Lower leg skin (tissue), 2 donors: Measurements from ENCODE around the gene C6orf163.

- PRO-cap = no peak
- RAMPAGE, long total RNA, 2 experiments = no peak in any of the 2 experiments
These were observed 21.3 kb downstream of the NT5E start for GRCh38 chr6:85471113-85471745.

DNA sequence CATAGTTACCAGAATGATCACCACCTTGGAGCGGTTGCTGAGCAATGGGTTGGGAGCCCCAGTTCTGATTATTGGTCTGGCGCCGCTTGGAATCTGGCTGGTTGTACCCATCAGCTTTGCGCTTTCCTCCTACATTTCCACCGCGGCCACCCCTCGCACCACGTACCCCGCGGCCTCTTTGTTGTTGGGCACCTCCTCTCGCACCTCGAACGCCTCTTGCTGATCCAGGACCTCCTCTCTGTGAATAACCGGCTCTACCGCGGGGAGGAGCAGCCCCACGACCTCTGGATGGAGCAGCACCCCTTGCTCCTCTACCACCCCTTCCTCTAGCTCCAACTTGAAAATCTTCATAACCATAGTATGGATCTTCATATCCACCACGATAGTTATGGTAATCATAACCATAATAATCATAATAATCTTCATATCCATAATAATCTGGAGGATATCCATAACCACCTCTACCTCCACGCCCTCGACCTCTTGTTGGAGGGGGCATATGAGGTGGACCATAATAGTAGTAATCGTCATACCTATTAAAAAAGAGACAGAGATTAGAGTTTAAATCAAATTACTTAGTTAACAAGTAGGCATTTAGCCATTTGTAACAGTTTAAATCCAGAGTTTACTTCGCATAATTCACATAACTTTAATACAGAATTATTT, 21.3 kb upstream of the SNX14 start:
- PRO-cap = no peak
- RAMPAGE, long total RNA, 2 experiments = no peak in any of the 2 experiments

DNA sequence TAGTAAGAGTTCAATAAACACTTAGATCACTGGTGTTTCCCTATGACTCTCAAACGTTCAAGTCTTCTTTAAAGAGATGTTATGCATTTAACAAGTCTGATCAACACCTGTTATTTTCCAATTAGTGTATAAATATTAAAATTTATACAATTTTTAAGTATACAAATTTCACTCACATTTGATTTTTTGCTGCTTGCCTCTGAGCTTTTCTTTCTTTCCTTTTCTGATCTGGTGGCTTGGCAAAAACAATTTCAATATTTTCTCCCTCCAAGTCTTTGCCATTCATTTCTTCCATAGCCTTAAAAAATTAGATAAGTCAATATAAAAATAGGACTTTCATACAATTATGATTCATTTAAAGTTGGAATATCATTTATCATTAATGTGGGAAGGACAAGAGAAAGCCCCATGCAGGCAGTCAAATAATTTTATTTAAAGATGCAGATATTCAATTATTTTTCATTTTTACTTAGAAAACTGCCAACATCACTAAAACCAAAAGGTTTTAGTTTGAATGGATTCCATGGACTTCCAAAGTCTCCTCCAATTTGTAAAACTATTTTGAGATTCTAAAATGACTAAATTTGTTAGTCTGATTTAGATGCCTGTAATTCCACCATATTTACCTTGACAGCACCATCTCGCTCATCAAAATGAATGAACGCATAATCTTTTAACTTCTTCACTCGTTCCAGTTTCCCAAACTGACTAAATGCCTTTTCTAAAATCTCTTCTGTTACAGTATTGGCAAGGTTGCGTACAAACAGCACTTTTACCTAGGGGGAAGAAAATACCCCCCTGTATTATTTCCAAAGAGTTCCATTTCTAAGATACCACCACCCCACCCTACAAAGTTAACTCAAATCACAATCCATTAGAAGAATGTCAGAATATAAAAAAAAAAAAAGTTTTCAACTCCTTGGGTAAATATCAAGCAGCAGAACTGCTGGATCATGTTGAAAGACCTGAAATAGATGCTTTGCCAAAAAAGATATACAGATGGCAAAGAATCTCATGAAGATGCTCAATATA, 23.7 kb downstream of the SYNCRIP start:
- PRO-cap = no peak
- RAMPAGE, long total RNA, 2 experiments = no peak in any of the 2 experiments

- PRO-cap = no peak
- RAMPAGE, long total RNA, 2 experiments = no peak in any of the 2 experiments
These were observed 41.5 kb upstream of the SYNCRIP start for GRCh38 chr6:85684110-85684648.

- PRO-cap = no peak
- RAMPAGE, long total RNA, 2 experiments = no peak in any of the 2 experiments
These were observed 384.2 kb upstream of the SYNCRIP start for GRCh38 chr6:86026877-86027260.

DNA sequence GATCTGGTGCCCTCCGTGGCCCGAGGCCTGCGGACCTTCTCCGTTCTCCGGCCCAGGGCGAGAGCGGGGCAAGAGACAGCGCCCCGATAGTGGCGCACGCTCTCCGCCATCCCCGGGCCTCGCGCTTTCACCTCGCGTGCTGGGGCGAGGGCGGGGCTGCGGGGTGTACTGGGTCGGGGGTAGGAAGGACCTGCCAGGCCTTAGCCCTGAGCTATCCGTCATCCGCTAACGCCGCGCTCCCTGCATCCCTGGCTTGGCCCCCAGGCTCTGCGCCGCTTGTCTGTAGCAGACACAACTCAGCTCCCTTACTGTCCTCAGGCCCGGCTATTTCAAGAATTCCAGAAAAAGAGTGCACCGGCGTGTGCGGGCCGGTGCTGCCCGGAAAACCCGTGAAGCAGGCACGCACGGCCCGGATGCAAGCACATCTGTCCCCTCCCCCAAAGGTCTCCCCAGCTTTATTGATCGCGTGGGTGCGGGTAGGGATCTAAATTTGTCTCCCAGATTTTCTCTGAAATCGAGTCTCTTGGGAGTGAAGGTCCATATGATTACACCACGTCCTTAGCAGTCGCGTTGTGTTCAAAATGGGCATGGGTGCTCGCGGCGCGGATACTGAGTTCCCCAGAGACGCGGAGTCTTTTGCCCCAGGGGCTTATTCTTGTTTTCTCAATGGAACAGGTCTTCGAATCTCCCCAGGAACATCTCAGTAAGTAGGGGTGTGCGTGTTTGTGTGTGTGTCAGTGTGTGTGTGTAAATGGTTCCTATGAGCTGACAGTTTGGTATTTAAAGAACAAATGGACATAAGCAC, 3.0 kb upstream of the ZNF292 start:
- PRO-cap = bidirectional peak, plus-strand start at position 212 of the sequence, minus-strand start at position 121 of the sequence
- RAMPAGE, long total RNA, 2 experiments = no peak in any of the 2 experiments

GRCh38 chr6:87344569-87345051, at the start of gene C6orf163:
Gene C6orf163, plus strand, starts transcription at chr6:87344813.
- PRO-cap = no peak
- RAMPAGE, long total RNA, 2 experiments = no peak in any of the 2 experiments

DNA sequence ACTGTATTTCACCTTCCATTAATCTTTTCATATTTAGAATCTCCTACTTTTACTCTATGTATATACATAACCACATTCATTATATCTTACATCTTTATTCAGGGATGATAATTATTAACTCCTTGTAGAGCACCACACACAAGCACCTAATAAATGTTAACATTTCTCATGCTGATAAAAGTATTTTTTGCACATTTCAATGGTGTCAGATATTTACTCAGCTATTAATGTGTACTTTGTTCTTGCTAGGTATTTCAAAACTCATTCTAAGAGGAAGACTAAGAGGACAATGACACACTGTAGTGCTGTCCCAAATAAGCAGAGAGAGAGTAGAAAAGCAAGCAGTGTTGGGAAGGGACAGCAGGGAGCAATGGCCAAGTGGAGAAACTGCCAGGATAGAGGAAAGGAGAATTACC, 55.5 kb downstream of the RARS2 start:
- PRO-cap = no peak
- RAMPAGE, long total RNA, 2 experiments = no peak in any of the 2 experiments

GRCh38 chr6:87756659-87757252, 54.7 kb upstream of the AKIRIN2 start:
- PRO-cap = no peak
- RAMPAGE, long total RNA, 2 experiments = no peak in any of the 2 experiments

DNA sequence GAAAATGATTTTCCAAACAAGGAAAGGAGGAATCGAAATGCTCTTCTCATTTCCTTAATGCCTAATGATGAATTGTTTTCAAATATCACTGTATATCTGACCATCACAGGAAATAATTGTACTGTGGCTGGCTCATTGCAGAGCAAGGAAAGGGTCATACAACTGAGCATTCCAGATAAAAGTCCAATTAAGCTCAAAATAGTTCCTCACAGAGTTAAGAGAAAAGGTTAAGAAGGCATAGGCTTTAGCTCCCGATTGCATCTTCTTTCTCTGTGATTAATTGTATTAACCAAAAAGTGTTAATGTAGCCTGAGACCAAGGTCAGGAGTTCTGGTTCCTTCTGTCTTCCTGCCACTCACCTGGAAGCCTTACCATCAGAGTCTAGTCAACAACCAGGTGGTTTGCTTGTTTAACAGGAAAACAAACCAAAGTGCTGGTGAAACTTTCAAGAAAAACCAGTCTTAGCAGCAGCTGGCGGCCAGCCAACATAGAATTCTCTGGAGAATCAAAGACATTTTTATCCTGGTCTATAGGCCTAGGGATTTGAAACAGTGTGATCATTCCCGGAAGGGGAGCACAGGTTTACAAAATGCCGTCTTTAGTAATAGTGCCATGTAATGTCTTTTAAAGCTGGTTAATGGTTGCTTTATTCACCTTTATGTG, 146.4 kb upstream of the AKIRIN2 start:
- PRO-cap = no peak
- RAMPAGE, long total RNA, 2 experiments = no peak in any of the 2 experiments

GRCh38 chr6:88873172-88873524, 90.3 kb downstream of the RNGTT start:
- PRO-cap = no peak
- RAMPAGE, long total RNA, 2 experiments = no peak in any of the 2 experiments

DNA sequence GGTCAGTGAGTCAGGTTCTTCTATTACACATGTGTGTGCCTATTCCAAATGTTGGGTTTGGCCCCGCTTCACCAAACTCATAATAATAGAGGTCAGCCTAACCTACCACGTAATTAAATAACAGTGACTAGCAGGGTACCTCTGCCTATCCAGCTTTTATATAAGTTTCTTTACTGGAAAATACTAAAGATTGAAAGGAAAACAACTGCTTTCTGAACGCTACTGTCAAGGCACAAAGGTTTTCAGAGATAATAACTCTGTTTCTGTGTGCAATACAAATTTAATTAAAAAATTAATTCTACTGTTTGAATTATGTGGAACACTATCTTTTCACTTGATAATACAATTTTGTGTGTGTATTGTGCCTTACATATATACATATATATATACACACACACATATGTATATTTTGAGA, 19.5 kb upstream of the RNGTT start:
- PRO-cap = no peak
- RAMPAGE, long total RNA, 2 experiments = no peak in any of the 2 experiments

DNA sequence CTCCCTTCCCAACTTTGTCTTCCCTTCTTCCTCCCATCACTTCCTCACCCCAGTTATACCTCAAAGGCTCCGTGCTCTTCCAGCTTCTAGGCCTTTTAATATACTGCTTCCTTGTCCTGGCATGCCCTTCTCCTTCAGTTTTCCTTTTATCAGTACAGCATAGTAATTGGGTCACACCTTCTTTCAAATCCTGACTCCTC, 55.0 kb upstream of the PNRC1 start:
- PRO-cap = no peak
- RAMPAGE, long total RNA, 2 experiments = no peak in any of the 2 experiments

DNA sequence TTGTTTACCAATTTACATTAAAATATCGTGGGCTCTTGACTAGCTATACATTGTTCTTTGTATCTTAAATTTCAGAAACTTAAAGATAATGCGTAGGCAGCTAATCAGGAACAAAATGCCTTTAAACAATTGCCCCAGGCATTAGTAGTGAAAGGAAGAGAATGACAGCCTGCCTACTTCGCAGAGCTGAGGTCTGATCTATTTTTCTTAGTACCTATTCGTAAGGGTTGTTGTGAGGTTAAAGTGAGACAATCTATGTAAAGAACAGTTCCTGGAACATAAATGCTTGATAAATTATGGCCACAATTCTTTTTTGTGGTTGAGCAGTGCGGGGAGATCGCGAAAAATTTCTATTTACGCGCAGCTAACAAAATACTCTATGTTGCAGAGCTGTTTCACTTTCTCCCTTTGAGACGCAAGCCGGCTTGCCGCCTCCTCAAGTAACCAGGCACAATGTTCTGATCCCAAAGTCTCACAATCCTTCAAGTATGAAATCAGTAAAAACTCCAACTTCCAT, 983 bp upstream of the PNRC1 start:
- PRO-cap = unidirectional peak, plus-strand start at position 147 of the sequence; bidirectional peak, plus-strand start at position 411 of the sequence, minus-strand start at position 410 of the sequence; unidirectional peak, minus-strand start at position 460 of the sequence
- RAMPAGE, long total RNA, 2 experiments = no peak in any of the 2 experiments

DNA sequence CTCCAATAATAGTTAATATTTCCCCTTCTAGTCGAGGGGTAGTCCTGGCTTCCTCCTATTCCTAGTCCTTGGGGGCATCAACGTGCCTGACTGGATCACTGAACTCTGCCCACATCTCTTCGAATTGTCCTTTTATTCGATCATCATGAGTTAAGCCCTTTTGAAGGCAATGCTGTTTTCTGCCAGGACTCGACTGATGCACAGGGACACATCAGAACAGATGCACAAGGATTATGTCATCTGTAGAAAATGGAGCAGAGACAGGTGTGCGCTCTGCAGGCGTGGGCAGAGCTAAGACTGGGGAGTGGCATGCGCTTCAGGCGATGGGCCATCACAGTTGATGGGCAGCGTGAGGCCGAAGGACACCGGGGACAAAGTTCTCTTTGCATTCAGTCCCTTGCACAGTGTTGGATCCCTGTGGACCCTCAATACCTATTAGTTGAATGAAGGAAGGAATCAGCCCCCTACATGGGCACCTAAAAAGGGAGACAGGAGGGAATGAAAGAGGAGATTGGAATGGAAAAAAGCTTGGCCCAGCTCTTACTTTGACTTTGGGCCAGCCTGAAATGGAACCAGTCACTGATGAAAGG, 13.0 kb downstream of the GABRR1 start:
- PRO-cap = no peak
- RAMPAGE, long total RNA, 2 experiments = no peak in any of the 2 experiments

GRCh38 chr6:89346505-89346741, 6.1 kb downstream of the UBE2J1 start:
- PRO-cap = no peak
- RAMPAGE, long total RNA, 2 experiments = no peak in any of the 2 experiments

DNA sequence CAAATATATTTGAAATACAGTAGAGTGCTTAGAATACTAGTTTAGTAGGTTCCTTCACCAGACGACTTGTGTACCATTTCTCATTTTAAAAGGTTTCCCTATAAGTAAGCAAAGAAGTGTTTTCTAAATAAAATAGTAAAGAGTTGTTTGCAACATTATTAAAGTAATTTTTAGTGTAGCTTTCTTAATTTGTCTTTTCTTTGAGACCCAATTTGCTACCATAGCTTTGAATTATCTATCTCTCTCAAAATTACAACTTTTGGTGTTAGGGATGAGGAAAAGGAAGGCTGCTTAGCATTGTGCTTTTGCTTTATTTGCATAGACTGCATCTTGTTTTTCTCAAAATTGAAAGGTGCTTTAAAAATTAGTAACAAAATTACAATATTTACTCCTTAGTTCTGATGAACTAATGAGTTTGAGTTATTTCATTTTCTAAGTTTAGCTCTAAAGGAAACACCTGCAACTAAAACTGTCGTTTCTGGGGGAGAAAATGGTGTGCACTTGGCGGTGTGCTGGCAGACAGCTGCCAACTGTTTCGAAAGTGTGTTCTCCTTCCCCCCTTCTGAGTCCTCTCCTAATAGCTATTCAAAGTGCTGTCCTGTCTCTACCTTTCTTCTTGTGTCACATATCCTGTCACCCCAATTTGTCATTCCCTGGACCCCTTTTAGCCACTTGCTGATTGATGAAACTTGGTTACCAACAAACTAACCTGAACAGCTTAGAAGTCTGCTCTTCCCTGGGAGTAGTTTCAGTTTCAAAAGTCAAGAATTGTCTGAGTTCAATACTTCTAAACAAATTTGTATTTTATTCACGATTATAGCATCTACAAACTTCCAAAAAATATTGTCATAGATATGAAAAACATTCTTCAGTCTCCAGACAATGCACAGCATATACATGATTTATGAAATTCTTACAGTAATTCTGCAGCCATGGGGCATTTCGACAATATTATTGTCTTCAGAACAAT, 4.8 kb upstream of the UBE2J1 start:
- PRO-cap = no peak
- RAMPAGE, long total RNA, 2 experiments = no peak in any of the 2 experiments

GRCh38 chr6:89483042-89483742, 50.2 kb downstream of the ANKRD6 start:
- PRO-cap = no peak
- RAMPAGE, long total RNA, 2 experiments = no peak in any of the 2 experiments

GRCh38 chr6:89664406-89664791, 25.9 kb upstream of the LYRM2 start:
- PRO-cap = no peak
- RAMPAGE, long total RNA, 2 experiments = no peak in any of the 2 experiments

- PRO-cap = no peak
- RAMPAGE, long total RNA, 2 experiments = start-site peak on the minus strand in 1 of 2 experiments, at chr6:90000935-90001141 at its widest, 11 reads per replicate
These were observed 106.7 kb downstream of the GJA10 start for GRCh38 chr6:90000757-90001510.